A375 (cell line): ENCODE measurements around a stretch of chr1.

GRCh38 chr1:18639307-18639729 is 8.7 kb downstream of the PAX7 start:
- RAMPAGE, long total RNA: no peak

DNA sequence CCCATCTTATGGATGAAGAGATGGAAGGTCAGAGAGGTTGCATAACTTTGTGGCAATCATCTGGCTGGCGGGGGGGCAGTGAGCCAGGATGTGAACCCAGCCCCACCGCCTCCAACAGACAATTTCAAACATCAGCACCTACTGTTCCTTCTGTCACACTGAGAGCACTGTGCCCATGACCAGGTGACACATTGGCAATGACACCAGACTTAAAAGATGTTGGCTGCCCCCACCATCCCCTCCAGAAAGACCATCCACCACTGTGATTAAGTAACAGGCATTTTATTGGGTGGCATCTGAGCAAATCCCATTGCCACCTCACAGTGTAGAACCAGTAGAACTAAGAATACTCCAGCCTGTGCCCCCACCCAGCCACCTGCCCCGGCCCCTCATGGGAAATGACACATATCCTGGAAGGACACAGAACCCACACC is 11.7 kb upstream of the TAS1R2 start:
- RAMPAGE, long total RNA: no peak

DNA sequence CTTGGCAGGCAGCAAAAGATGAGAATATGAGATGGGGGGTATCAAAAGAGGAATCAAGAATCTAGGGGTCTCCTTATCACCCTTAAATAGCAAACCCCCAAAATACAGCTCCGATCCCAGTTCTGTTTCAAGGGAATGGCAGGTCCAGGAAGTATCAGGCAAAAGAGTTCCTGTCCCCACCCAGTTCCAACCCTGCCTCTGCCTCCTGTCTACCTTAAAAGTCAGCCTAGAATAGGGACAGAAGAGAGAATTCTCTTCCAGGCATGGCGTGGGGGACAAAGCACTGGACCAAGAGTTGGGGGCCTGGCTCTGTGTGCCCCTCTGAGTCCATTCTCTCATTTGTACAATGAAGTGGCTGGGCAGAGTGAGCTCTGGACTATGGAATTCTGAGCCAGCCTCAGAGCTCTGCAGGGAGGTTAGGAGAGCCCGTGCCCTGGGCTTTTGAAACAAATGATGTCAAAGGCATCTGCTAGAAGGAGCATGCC is 12.5 kb upstream of the ALDH4A1 start:
- RAMPAGE, long total RNA: no peak

GRCh38 chr1:18951317-18952612 is 4.7 kb downstream of the IFFO2 start:
- RAMPAGE, long total RNA: no peak

GRCh38 chr1:18955095-18955416 is 1.4 kb downstream of the IFFO2 start:
- RAMPAGE, long total RNA: no peak

GRCh38 chr1:18955417-18956391 is 772 bp downstream of the IFFO2 start:
- RAMPAGE, long total RNA: no peak

GRCh38 chr1:18957236-18957562 is 723 bp upstream of the IFFO2 start:
- RAMPAGE, long total RNA: no peak

DNA sequence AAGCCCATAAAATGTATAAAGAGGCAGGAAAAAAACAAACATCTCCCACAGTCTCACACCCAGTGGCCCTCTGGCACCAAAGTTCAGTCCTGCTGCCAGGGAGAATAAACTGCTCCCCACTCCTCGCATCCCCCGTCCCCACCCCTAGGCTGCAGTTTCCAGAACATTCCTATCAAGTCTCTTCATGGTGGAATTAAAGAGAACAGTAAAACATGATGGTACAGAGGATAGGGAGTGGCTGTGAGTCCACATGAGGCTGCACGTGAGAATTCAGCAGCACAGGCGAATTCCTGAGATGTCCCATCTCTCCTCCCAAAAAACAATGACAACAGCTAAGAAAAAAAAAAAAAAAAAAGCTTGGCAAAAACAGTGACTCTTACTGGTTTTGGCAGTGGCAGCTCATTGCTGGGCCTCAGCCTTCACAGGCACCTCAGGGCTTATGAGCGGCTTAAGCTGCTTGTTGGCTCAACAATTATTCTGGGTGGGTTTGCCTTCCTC is 5.6 kb upstream of the IFFO2 start:
- RAMPAGE, long total RNA: no peak

GRCh38 chr1:18988983-18989204 is 32.4 kb upstream of the IFFO2 start:
- RAMPAGE, long total RNA: no peak

DNA sequence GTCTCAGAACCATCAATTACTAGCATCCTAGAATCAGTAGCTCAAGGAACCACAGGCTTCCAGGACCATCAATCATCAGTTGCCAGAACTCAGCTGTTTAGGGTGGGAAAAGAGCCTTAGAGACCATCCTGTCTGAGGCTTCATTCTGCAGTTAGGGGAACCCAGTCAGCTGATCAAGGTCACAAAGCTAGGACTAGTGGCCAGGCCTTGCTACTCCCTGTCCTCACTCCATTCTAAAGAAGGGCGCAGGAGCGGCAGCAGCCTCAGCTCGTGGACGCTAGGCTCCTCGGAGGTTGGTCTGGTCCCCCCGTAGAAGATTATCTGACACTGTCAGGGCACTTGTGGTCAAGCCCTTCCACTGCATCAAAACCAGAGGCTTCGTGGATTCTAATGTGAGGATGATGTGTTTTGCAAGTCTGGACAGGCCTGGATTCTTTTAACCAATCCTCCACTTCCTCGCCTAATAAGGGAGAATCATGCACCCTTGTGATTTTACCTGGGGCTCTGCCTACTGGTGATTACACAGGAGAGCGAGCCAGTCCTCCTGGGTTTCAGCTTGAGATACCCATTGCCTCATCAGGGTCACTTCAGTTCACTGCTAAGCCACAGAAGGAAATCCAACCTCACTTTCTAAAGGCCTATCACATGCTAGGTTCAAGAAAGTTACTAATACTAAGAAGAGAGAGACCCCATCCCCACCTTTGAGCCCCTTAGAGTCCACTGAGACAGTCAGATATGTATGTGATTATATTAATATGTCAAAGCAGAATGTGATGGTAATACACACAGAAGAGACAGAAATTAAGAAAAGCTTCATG is 41.8 kb upstream of the IFFO2 start:
- RAMPAGE, long total RNA: no peak

DNA sequence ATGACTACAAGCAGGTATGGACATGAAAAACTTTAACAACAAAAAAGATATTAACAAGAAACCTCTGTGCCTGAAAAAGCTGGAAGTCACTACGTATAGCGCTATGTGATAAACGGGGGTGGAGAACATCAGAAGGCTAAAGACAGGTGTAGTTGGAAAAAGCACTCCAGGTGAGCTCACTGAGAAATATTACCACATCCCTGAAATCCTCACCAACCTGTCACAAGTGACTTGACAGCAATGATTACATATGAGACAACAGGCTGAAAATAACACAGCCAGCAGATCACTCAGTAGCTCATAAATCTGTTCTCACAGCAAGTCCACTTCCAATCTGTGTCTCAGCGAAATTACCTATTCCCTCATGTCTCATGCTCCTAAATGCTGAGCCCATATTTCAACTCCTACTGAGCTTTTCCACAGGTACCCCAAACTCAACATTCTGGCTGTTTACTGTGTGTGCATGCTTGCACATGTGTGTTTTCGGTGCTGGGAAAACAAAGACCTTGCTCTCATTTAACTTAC is 120.5 kb downstream of the UBR4 start:
- RAMPAGE, long total RNA: no peak

- RAMPAGE, long total RNA: no peak
Observed at GRCh38 chr1:19096395-19096836, 113.7 kb downstream of the UBR4 start.

- RAMPAGE, long total RNA: no peak
Observed at GRCh38 chr1:19139073-19139648, 70.9 kb downstream of the UBR4 start.

GRCh38 chr1:19143899-19144976 is 65.8 kb downstream of the UBR4 start:
- RAMPAGE, long total RNA: no peak

- RAMPAGE, long total RNA: no peak
Observed at GRCh38 chr1:19179409-19180269, 30.4 kb downstream of the UBR4 start.

GRCh38 chr1:19204544-19204894 is 5.5 kb downstream of the UBR4 start:
- RAMPAGE, long total RNA: no peak

GRCh38 chr1:19260003-19261217 is 8.8 kb downstream of the MRTO4 start:
- RAMPAGE, long total RNA: no peak

- RAMPAGE, long total RNA: no peak
Observed at GRCh38 chr1:19269784-19269998, 18.1 kb downstream of the MRTO4 start.

DNA sequence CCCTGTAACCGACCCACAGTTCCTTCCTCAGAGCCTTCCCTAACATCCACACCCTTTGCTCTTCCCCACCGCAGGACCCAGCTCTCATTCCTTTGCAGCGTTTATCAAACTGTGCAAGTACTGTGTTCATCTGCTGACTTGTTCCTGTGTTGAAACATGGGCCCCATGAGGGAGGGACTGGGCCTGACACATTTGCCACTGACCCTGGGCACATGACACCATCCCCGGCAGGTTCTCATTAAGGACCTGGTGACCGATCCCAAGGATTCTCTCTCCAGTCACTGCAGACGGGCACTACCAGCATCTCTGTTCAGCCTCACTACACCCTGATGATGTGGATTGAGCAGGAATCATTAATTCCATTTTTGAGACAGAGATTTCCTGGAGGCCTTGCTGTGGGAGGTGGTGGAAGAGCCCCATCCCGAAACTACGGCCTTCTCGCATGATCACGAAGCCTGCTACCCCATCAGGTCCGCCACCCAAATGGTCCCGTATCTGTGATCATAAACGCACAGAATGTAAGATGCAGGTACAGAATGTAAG is 58.7 kb downstream of the SLC66A1 start:
- RAMPAGE, long total RNA: no peak

- RAMPAGE, long total RNA: no peak
Observed at GRCh38 chr1:19405514-19406431, 79.6 kb downstream of the CAPZB start.